Melanocyte of skin (primary cell): ENCODE measurements around the gene HSD3B1.

DNA sequence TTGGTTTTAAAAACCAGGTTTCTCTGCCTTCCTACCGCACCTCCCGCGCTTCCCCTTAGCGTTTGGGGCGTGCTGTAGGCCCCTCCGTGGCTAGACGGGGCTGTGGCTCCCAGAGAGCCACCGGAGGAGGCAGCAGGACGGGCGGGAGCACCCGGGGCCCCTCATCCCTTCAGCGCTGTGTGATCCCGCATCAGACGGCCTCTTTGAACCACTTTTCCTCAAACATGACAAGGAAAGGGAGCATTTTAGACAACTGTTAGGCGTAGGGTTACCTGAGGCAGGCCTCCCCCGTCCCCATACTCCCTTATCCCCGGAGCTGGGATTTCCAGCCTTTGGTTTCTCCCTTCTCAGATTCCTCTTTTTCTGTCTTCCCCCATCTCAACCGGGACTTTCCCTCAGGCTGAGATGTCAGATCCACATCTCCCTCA lies 540 bp upstream of the CD58 start:
- CAGE, long polyA plus RNA, 2 experiments, result no peak in any of the 2 experiments

- CAGE, long polyA plus RNA, 2 experiments, result no peak in any of the 2 experiments
These were observed 1.0 kb downstream of the CD2 start for GRCh38 chr1:116755231-116755651.

GRCh38 chr1:116909042-116909381 lies 704 bp upstream of the PTGFRN start:
- CAGE, long polyA plus RNA, 2 experiments, result no peak in any of the 2 experiments

GRCh38 chr1:116942205-116942629 lies 32.5 kb downstream of the PTGFRN start:
- CAGE, long polyA plus RNA, 2 experiments, result no peak in any of the 2 experiments

- CAGE, long polyA plus RNA, 2 experiments, result no peak in any of the 2 experiments
These were observed 61.2 kb upstream of the VTCN1 start for GRCh38 chr1:117271850-117272368.

DNA sequence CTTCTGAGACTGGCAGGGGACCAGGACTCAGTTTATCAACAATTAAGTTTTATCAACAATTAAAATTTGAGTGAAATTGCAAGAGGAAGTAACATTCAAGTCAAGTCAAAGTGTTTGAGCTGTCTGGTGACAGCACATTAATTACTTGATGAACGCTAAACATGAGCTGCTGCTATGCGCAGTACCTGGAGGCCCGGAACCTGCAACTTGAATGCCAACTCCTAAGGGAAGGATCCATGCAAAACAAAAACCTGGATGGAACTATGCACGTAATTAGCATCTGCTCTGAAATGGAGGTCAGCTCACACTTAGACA lies 6.5 kb downstream of the TENT5C start:
- CAGE, long polyA plus RNA, 2 experiments, result no peak in any of the 2 experiments

DNA sequence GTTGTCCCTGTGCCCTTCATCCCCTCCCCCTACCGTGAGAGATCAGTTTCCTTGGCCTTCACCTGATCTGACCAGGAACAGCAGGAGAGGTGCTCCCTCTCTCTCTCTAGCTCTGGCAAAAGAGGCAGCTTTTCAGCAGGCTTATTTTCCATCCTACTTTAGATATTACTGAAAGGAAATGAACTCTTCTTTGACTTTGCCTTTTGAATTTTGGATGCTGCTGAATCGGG lies 26.8 kb downstream of the TENT5C start:
- CAGE, long polyA plus RNA, 2 experiments, result no peak in any of the 2 experiments

GRCh38 chr1:117654318-117655669 lies 48.9 kb downstream of the TENT5C start:
- CAGE, long polyA plus RNA, 2 experiments, result no peak in any of the 2 experiments

DNA sequence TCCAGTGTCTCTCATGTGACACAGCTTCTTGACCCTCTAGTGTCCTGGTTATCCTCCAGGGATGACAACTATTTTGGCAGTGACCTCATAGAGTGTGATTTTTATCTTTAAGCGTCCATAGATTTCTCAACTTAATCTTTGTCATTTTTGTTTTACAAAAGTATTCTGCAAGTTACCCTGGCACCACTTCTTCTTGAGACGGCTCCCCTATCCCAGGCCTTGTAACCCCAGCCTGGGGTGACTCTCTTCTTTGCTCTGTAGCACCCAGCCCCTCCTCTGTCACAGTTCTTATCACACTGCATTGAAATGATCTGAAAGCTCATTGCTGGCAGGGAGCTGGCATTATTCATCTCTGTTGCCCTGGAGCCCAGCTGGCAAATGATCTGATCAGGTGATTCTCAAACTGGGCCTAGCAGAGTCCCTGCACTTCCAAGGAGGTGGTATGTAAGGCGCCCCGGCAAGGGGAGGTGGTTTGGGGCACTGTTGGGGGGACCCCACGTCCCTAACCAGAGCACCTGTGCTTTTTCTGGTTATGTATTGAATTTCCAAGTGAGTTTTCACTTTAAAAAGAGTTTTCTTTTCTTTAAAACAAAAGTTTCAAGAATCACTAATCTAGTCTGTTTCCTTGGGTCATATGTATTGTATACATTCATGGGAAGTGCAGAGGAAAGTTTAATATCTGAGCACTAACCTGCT lies 72.7 kb downstream of the TENT5C start:
- CAGE, long polyA plus RNA, 2 experiments, result no peak in any of the 2 experiments

GRCh38 chr1:117800188-117800387 lies 129.3 kb downstream of the GDAP2 start:
- CAGE, long polyA plus RNA, 2 experiments, result no peak in any of the 2 experiments

DNA sequence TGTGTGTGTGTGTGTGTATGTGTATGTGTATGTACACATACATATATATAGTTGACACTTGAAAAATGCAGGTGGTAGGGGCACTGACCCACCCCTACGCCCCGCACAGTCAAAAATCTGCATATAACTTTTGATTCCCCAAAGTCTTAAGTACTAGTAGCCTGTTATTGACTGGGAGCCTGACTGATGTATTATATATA lies 30.5 kb downstream of the WDR3 start:
- CAGE, long polyA plus RNA, 2 experiments, result no peak in any of the 2 experiments

DNA sequence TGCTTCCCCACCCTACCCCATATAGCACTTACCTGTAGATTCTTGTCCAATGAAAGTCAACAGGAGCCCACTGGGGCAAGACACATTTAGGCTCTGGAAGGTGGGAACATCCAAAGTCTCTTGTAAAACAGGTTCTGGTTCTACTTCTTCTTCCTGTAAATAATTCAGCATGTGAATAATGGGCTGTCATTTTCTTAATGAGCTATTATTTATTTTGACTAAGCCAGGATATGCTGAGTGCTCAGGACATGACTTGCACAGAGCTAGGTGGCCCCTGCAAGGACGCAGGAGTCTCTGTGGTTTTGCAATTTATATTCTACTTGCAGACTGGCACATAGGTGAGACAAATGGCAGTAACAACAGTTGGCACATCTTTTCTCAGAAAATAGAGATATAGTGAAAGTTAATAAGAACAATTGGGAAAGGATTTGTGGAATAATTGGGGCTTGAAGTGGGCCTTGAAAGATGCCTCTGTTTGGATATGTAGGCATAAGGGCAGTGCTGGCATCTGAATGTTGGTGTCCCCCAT lies 98.8 kb downstream of the WDR3 start:
- CAGE, long polyA plus RNA, 2 experiments, result no peak in any of the 2 experiments

DNA sequence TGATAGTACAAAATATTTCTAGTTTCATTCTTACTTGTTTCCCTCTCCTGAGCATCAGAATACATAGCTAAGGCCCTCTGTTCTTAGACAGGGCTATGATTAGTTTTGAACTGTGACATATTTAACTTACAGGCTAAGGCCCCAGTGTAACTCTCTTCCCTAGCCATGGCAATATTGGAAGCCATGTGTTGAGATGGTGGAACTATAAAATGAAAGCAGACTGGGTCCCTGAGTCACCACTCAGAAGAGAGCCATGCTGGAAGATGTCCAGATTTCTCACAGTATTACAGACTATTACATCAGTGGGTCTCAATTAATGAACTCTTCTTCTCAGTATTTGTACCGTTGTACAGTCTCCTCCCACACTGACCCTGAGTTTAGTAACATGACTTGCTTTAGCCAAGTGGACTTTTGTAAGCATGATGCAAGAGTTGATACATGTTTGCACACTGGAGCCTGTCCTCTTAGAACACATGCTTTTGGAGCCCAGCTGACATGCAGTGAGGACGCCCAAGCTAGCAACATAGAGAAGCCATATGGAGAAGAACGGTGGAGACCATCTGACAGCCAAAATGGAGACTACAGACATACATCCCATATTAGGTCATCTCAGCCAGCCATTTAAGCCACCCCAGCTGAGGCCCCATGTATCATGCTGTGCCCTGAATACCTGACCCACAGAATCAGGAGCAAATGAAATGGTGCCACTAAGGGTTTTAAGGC lies 24.6 kb downstream of the TBX15 start:
- CAGE, long polyA plus RNA, 2 experiments, result no peak in any of the 2 experiments

DNA sequence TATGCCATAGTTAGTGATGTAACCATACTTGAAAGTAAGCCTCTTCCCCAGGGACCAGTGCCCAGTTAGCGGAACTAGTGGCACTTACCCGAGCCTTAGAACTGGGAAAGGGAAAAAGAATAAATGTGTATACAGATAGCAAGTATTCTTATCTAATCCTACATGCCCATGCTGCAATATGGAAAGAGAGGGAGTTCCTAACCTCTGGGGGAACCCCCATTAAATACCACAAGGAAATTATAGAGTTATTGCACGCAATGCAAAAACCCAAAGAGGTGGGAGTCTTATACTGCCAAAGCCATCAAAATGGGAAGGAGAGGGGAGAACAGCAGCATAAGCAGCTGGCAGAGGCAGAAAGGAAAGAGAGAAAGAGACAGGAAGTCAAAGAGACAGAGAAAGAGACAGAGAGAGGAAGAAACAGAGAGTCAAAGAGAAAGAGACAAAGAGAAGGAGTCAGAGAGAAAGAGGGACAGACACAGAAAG lies 37.0 kb upstream of the WARS2 start:
- CAGE, long polyA plus RNA, 2 experiments, result no peak in any of the 2 experiments

DNA sequence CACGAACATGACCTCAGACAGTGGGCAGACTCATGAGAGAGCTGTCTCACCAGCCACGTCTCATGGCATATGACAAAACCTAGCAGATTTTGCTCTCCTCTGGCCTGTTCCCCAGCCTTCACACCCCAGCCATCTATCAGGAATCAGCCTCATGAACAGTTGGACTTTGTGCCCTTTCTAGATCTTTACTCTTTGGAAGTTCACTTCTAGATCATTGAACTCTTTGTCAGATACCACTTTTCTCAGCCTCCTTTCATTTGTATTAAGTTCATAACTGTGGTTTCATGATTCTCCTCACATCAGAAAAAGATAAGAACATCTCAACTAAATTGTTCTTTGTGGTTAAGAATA lies 14.2 kb upstream of the HSD3B1 start:
- CAGE, long polyA plus RNA, 2 experiments, result no peak in any of the 2 experiments

GRCh38 chr1:119507014-119507468 lies at the start of gene HSD3B1:
TSS of gene HSD3B1 (plus strand) at chr1:119507210.
- CAGE, long polyA plus RNA, 2 experiments, result no peak in any of the 2 experiments

GRCh38 chr1:119538011-119538348 lies 31.0 kb downstream of the HSD3B1 start:
- CAGE, long polyA plus RNA, 2 experiments, result no peak in any of the 2 experiments

GRCh38 chr1:119774919-119775588 lies 6.3 kb upstream of the HMGCS2 start:
- CAGE, long polyA plus RNA, 2 experiments, result no peak in any of the 2 experiments

DNA sequence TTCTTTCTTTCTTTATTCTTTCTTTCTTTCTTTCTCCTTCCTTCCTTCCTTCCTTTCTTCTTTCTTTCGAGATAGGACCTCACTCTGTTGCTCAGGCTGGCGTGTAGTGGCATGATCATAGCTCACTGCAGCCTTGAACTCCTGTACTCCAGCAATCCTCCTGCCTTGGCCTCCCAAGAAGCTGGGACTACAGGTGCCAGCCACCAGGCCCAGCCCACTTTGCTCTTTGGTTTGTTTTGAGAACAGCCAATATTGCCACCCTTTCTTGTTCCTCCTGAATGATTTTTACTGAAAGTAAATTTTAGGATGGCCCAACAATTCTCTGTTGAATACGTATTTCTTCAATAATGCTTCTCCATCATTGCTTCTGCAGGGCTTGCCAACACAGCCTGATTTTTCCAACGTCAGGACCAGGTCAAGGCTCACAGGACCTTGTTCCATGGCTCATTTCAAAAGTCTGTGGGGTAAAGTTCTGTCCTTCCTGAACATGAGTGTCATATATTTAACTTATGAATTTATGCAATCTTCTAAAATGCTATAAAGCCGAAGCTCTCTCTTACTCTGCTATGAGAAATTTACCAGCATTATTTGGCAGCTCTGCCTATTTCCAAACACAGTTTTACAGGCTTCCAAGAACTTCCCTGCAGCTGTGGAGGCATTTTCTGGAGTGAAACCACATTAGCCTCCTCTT lies 15.3 kb upstream of the HMGCS2 start:
- CAGE, long polyA plus RNA, 2 experiments, result no peak in any of the 2 experiments

GRCh38 chr1:119784531-119785017 lies 15.9 kb upstream of the HMGCS2 start:
- CAGE, long polyA plus RNA, 2 experiments, result no peak in any of the 2 experiments